Retinal pigment epithelial cell (primary cell): ENCODE data around the gene GADD45G.

- RRBS, result no CpG with 5 or more reads among the region's 9 CpGs
These were observed 31.0 kb downstream of the TUT7 start for GRCh38 chr9:86322725-86324031.

- RRBS, result no CpG with 5 or more reads among the region's 2 CpGs
These were observed 82.1 kb upstream of the TUT7 start for GRCh38 chr9:86436377-86436692.

GRCh38 chr9:86721696-86722452 is 225.4 kb downstream of the GAS1 start:
- RRBS, result no CpG with 5 or more reads among the region's 7 CpGs

DNA sequence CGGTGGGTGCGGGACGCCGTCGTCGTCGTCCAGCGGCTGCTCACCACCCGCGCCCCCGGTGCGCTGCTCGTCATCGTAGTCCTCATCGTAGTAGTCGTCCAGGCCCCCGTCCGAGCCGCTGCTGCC is 1.5 kb downstream of the GAS1 start:
- RRBS, result under 1% methylated on average over 19 of the region's 19 CpGs

- RRBS, result no CpG with 5 or more reads among the region's 14 CpGs
These were observed 36.3 kb upstream of the GAS1 start for GRCh38 chr9:86983401-86984248.

DNA sequence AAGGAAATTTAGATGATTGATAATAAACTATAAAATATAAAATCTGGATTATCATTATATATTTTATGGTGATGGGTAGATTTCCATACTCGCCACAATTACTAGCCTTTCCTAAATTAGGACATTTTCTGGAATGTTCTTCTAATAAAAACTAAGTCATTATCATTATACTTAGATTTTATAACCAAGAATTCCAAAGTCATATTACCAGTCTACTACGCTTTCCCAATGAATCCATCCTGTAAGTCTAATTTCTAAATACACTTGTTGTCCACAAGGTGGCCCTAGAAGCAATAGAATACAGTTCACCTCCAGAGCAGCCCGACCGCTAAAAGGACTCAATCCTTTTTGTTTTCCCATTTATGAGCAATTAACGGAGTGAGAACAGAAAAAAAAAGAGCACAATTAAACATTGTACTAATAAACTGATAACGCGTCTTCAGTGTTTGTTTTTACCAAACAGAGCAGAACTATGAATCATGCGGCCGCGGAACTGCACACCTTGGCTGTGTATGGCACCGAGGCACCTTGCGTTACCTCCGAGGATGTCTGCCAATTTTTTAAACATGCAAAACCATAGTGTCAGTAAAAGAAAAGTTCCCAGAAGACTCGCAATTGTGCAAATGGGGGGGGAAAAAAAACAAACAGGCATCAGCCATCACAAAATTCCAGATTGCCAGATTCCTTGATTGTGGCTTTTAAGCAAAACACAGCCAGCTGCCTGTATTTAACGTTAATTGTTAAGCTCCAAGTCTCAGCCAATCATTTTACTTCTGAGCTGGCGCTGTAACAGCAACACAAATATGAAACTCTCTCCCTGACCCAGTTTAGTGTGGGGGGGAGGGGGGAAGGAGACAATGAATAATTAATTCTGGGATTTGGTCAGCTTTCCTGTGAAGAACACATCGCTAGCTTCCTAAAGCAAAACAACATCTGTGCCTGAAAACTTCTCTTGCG is 160.6 kb upstream of the DAPK1 start:
- RRBS, result no CpG with 5 or more reads among the region's 18 CpGs

GRCh38 chr9:87422719-87423334 is 74.8 kb upstream of the DAPK1 start:
- RRBS, result no CpG with 5 or more reads among the region's 2 CpGs

GRCh38 chr9:87464055-87464349 is 33.7 kb upstream of the DAPK1 start:
- RRBS, result no CpG with 5 or more reads among the region's 3 CpGs

- RRBS, result no CpG with 5 or more reads among the region's 7 CpGs
These were observed 1.5 kb downstream of the DAPK1 start for GRCh38 chr9:87499192-87499581.

GRCh38 chr9:88574955-88575268 is 39.9 kb downstream of the NXNL2 start:
- RRBS, result no CpG with 5 or more reads among the region's 7 CpGs

DNA sequence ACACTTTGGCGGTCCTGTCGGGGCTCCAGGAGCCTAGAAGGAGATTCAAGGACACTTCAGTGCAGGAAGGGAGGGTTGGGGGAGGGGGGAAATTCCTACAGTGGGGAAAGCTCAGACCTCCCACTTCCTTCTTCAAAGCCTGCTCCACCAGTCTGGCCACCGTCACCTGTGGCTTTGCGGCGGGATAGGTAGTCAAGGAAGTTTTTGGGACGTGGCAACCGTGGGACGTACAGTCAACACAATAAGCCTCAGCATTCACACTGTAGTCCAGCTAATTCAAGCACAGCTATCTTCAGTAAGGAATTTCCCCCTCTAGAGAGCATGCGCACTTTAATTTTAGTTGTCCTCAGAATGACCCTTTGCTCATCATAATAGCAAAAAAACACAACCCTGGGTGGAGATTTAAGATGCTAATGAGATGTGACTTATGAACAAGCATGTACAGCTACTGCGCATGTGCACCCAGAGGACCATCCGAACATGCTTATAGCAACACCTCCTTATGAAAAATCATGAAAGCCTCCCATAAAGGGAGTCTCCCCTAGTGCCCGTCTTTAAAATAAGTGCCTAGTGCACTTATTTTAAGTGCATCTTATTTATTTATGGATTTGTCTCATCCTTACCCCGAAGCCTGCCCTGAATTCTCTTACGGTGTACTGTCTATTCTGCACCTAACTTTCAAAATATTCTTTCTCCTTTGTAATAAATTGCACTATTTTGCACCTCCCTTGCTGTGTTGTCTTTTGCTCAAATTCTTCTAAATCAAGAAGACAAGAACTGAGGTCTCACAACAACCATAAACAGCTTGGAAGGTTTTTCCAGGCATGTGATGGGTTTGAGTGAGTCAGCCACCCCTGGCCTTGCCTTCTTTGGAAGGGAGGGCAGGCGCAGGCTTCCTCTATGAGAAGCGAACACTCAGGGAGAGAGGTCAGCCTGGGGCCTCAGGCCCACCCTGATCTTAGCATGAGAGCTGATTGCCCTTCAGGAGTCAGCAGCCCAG is 31.2 kb downstream of the S1PR3 start:
- RRBS, result no CpG with 5 or more reads among the region's 16 CpGs

DNA sequence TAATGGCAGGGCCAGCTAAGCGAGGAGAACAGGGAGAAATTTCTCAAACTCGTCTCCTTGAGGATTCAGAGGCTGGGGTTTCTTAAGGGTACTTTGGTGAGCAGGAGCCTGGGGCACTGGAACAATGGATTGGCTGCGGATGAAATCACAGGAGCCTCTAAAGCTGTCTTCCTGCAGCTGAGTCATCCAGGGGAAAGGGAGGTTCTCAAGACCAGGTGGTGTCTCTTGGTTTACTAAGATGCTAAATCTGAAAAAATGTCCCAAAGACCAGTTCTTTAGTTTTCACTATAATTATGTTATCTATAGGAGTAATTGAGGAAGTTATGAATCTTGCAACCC is 63.5 kb upstream of the CKS2 start:
- RRBS, result no CpG with 5 or more reads among the region's 3 CpGs

- RRBS, result no CpG with 5 or more reads among the region's 11 CpGs
These were observed 10.9 kb downstream of the SECISBP2 start for GRCh38 chr9:89329200-89329535.

DNA sequence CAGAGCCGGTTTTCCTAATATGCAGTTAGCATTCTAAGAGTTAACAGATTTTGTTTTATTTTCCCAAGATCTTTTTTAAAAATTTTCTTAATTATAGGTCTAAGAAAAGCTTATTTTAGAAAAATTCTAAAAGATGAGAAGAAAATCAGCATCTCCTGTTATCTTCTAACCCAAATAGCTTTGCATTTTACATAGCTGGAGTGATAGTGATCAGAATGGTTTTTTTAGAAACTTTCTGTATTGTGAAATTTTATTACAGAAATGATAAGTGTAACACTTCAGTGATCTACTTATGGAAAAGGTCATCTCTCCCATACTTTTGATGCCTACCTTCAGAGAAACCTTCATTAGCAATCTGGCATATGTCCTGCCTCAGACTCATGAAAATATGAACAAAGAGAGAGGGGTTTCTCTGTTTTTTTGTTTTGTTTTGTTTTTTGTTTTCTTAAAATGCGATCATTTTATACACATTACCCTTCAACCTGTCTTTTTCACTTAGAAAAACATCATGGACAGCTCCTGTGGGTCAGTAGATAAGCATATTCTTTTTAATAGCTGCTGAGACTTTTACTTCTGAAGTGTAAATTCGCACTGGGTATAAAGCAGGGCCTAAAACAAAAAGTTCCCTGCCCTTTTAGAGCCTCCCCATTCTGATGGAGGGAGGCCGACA is 18.9 kb downstream of the SECISBP2 start:
- RRBS, result no CpG with 5 or more reads among the region's 4 CpGs

- RRBS, result no CpG with 5 or more reads among the region's 14 CpGs
These were observed 55.0 kb downstream of the SEMA4D start for GRCh38 chr9:89442782-89443351.

DNA sequence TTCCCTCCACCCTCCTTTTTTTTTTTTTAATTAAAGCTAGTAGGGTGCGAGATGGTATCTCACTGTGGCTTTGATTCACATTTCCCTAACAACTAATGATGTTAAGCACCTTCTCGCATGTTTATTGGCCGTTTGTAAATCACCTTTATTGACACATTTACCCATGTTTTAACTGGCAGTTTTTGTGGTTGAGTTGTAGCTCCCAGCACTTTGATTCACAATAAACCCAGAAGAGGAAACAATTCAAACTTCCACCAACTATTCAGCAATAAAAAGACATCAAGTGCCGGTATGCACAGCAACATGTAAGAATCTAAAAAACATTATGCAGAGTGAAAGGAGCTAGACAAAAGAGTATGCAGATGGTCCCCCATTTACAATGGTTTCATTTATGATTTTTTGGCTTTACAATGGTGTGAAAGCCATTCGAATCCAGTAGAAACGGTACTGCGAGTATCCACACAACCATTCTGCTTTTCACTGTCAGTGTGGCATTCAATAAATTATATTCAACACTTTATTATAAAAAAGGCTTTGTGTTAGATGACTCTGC is 7.8 kb downstream of the SEMA4D start:
- RRBS, result no CpG with 5 or more reads among the region's 7 CpGs

- RRBS, result 3% methylated on average over 5 of the region's 49 CpGs
These were observed at the start of gene GADD45G for GRCh38 chr9:89604591-89605290. GADD45G (plus strand) TSS chr9:89605012.

DNA sequence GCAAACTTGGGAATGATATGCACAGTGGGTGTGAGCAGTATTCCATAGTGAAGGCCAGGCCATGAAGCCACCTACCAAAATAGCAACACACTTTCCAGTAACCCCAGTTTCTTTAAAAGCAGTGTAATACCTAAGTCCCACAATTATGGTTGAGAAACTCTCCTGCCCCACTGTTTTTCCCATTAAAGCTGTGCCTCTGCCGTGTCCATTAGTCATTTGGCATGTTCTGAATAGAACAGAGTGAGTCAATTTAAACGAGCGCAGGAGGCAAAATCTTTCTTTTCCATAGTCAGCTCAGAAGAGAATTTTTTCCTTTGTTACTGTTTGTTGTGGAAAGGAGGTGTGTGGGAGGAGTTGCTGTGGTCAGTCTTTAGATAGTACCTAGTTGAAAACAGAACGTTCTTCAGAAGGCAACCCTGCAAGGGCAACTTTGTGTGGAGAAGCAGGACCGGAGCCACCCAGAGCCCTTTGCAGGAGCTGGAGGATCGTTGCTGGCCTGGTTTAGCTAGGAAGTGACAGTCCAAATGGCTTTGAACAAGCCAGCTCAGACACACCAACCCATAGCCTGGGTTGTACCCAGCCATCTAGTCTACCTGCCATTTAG is 30.2 kb downstream of the GADD45G start:
- RRBS, result no CpG with 5 or more reads among the region's 6 CpGs